ENCODE results near the genes DOCK8, KANK1 and SMARCA2.

- PRO-cap, result unidirectional peak, minus-strand start at chr9:10878
Observed at GRCh38 chr9:10679-11085, 18.6 kb downstream of the WASHC1 start.

GRCh38 chr9:126754-127272 is 8.6 kb upstream of the FOXD4 start:
- PRO-cap, result no peak

GRCh38 chr9:214316-215511 is at the start of gene DOCK8:
TSS of gene DOCK8 (plus strand) at chr9:214865.
- PRO-cap, result unidirectional peak, plus-strand start at chr9:214600; bidirectional peak, plus-strand start at chr9:214865, minus-strand start at chr9:214824; bidirectional peak, plus-strand start at chr9:214958, minus-strand start at chr9:214987; bidirectional peak, plus-strand start at chr9:215125, minus-strand start at chr9:215036; bidirectional peak, plus-strand start at chr9:215453, minus-strand start at chr9:215394

DNA sequence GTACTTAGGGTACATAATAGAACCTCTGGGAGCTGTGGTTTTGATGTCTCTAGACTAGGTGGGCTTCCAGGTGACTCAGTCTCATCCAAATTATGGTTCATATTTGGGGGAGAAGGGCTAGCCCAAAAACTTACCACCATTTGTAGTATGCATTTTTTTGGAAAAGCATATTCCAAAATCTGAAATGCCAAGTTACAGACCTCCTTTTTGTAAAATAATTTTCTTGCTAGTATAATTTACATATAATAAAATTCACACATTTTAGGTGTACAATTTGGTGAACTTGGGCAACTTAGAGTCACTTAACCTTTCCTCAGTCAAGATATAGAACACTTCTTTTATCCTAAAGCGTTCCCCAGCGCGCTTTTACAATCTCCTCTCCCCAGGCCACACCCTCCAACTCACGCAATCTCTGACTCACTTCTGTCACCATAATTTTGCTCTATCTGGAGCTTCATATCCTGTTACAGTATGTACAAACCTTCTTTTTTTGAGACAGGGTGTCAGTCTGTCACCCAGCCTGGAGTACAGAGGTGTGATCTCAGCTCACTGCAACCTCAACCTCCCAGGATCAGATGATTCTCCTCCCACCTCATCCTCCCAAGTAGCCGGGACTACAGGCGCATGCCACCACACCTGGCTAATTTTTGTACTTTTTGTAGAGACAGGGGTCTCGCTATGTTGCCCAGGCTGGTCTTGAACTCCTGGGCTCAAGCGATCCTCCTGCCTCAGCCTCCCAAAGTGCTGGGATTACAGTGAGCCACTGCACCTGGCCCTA is 57.4 kb downstream of the DOCK8 start:
- PRO-cap, result bidirectional peak, plus-strand start at position 506 of the sequence, minus-strand start at position 376 of the sequence

DNA sequence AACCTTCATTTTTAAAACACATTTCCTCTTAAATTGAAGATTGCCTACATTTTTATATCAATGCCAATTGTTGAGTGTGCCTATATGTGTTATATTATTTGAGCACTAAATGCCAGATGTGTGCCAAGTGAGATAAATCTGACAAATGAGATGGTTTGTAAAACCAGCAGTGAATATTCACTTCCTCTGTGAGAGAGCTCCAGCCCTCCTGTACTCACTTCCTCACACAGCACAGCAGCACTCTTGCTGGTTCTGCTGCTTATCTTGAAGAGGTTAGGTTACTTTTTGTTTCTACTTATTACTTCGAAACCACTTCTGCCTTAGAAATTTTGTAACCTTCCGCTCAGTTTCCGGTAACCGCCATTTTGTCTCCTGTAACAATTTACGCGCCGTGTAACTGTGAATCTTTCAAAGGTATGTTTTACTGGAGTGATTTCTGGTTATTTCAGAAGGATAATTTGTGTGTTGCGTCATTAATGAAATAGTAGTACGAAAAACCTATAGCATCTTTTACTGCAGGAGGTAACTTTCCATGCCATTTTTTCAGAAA is 58.1 kb downstream of the DOCK8 start:
- PRO-cap, result bidirectional peak, plus-strand start at position 249 of the sequence, minus-strand start at position 245 of the sequence

- PRO-cap, result unidirectional peak, plus-strand start at chr9:447888
Observed at GRCh38 chr9:447145-448071, 57.1 kb upstream of the KANK1 start.

DNA sequence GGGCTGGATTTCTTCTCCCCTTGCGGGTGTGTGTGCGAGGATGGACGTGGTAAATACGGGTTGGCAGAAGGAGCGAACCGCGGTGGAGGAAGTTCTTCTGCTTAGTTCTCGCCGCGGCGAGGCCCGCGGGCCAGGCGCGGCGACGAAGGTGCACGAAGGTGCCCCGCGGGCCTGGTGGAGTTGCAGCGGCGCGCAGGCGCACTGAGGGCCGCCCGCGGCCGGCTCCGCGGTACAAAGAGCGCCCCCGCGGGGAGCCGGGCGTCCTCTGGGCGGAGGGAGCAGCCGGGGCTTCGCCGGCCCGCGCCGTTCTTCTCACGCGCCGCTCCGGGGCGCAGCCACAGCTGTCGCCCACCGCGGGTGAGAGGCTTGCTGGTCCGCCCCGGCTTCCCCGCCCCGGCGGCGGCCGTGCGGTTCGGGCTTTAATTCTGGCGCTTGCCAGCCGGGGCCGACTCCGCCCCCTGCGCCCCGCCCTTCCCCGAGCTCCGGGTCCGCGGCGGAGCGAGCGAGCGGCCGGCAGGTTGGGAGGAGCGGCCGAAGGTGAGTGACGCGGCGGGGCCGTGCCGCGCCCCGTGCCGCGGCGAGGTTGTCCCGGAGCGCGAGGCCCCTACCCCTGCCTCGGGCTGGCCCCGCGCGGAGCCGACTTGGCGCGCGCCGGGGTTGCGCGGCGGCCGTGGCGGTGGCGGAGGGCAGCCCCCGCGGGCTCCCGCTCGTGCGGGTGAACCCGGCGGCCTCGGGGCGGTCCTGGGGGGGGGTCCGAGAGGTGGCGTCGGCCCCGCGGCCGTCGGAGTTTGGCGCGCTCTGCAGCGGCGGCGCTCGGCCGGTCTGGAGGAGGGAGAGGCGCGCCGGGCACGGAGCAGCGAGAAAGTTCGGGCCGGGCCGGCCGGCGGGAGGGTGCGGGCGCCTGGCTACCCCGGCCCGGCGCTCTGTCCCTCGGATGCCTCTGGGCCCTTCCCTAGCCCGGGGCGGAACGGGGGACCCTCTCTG is at the start of gene KANK1:
KANK1 (plus strand) TSS at position 478 of the 984 bp plus-strand sequence.
- PRO-cap, result unidirectional peak, plus-strand start at position 516 of the sequence

GRCh38 chr9:517957-518883 is 13.7 kb downstream of the KANK1 start:
- PRO-cap, result no peak

GRCh38 chr9:576625-577382 is 72.3 kb downstream of the KANK1 start:
- PRO-cap, result no peak

DNA sequence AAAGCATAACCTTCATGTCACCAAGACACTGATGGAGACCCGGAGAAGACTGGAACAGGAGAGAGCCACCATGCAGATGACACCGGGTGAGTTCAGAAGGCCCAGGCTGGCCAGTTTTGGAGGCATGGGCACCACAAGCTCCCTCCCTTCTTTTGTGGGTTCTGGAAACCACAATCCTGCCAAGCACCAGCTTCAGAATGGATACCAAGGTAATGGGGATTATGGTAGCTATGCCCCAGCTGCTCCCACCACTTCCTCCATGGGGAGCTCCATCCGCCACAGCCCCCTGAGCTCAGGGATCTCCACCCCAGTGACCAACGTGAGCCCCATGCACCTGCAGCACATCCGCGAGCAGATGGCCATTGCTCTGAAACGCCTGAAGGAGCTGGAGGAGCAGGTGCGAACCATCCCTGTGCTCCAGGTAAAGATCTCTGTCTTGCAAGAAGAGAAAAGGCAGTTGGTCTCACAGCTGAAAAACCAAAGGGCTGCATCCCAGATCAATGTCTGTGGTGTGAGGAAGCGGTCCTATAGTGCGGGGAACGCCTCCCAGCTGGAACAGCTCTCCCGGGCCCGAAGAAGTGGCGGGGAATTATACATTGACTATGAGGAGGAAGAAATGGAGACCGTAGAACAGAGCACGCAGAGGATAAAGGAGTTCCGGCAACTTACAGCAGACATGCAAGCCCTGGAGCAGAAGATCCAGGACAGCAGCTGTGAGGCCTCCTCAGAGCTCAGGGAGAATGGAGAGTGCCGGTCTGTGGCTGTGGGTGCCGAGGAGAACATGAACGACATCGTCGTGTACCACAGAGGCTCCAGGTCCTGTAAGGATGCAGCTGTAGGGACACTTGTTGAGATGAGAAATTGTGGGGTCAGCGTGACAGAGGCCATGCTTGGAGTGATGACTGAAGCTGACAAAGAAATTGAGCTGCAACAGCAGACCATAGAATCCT is 130.0 kb upstream of the DMRT1 start:
- PRO-cap, result no peak

DNA sequence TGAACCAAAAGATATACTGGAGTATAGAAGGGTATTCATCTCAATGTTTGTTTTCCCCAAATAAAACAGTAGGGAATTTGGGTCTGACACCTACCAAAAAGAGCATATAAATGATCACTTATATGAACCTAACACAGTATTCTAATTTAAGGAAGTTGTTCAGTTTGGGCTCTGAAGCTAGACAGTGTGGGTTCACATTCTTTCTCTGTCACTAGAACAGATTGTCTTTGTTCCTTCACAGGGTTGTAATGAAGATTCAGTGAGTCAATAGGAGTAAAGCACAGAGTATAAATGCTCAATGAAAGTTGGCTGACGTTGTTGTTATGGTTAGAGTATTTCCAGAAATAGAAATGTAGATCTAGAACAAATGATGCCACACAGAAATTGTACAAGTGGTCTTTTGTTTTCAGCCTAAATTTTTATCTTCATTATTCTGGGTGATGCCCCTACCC is 125.5 kb upstream of the DMRT1 start:
- PRO-cap, result no peak

- PRO-cap, result no peak
Observed at GRCh38 chr9:742135-742414, 99.4 kb upstream of the DMRT1 start.

DNA sequence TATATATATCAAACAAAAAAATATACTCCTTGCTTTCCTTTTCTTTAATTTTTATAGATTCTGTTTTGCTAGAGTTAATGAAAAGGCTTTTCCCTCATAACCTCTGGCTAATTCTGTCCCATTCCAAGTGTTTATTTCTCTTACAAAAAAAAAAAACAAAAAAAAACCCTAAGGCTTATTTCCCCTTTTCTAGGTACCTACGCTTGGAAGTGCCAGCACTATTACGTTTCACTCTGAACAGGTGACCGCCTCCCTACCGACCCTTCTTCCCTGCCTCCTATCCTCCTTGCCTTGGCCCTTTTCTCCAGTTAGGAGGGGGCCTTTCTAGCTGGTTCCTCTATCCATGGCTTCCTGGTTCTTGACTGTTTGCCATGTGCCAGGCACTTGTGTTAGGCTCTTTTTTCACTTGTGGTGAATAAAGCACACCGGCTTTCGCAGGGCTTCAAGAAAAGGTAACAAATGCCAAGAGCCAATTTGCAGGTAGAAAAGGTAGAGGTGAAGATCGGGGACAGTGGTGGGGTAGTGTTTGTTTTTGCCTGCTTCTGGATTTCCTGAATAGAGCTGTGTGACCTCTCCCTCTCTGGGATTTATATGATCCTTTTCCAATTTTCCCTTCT is 23.3 kb upstream of the DMRT1 start:
- PRO-cap, result no peak

- PRO-cap, result no peak
Observed at GRCh38 chr9:976065-976564, 340 bp upstream of the DMRT3 start.

- PRO-cap, result unidirectional peak, minus-strand start at chr9:1052527
Observed at GRCh38 chr9:1052418-1052746, 2.2 kb downstream of the DMRT2 start.

GRCh38 chr9:1979649-1980451 is 35.3 kb upstream of the SMARCA2 start:
- PRO-cap, result no peak

GRCh38 chr9:2015175-2015701 is at the start of gene SMARCA2:
TSS of gene SMARCA2 (plus strand) at chr9:2015347.
- PRO-cap, result bidirectional peak, plus-strand start at chr9:2015347, minus-strand start at chr9:2015073

DNA sequence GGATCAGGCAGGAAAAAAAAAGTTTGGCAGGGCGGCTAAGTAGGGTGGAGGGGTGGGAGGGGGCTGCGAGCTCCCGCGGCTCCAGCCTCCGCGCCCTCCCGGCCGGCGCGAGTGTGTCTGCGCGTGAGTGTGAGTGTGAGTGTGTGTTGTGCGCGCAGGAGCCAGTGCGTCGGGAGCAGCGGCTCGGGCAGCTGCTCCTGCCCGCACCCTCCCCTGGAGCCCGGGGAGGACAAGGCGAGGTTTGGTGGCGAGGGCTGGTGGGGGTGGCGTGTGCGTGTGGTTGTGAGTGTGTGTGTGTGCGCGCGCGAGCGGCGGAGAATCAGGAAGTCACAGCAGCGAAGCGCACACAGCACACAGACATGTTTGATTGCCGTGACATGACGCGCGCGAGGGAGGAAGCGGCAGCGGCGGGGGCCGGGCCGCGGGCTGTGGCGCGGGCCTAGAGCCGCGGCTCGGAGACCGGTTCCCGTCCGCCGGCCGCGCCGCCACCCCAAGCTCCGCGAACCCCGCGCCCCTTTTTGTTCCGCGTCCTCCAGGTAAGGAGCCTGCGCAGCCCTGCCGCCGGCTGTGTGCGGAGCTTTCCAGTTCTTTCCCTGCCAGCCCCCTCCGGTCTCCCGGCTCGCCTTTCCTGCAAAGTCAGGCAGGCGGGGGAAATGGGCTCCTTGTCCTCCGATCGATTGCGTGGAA is 2.3 kb downstream of the SMARCA2 start:
- PRO-cap, result bidirectional peak, plus-strand start at position 375 of the sequence, minus-strand start at position 222 of the sequence

DNA sequence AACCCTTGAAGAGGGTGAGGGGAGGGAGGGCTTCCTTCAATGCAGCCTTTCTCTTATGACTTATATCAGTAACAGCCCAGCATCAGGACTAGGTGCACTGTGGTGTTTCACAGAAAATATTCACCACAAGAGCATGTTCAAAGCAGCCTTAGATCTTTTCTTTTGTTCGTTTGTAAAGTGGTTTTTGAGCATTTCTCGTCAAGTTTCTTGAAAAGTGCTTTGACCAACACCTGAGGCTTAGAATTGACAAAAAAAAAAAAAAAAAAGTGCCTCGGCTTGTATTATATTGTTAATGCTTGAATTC is 4.1 kb downstream of the SMARCA2 start:
- PRO-cap, result no peak

DNA sequence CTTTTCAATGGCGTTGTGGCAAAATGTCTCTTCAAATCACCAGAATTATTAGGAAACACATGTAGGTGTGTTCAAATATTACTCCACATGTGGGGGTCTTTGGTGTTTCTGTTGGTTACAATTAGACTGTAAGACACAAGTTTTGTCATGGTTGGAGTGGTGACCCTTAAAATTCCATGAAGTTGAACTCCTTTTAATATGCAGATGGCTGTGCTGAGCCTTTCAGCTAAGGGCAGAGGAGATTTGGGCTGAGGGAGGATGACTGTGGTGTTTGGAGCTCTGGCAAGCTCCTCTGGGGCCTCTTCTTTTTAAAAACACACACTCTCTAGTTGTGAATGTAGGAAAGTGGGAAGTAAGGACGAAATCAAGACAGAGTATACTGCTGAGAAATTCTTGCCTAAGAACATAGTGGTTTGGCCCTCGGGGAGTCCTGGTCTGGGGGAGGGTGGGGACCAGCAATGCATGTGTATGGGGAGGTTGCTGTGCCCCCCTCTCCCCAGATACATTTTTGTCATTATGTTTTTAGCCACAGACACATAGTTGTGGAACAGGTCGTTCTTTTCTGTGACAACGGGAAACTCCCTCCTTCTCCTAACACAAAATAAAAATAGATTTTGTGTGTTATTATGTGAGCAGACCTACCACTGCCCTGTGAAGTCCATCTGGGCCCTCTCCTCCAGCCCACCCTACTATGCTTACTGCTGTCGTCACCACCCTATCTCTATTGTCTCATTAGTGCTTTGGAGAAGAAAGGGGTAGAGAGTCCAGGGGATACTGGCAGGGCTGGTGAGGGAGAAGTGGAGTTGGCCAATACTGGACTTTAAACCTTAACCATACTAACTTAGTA is 9.9 kb downstream of the SMARCA2 start:
- PRO-cap, result no peak

Data from natural killer cell (primary cell).